HT1080 (cell line): ENCODE results near the gene MMP21.

GRCh38 chr10:124547311-124547650 is 85.7 kb downstream of the LHPP start:
RAMPAGE:
- cytosol, long total RNA = no peak
- long total RNA = no peak
- nucleus, long total RNA = no peak

DNA sequence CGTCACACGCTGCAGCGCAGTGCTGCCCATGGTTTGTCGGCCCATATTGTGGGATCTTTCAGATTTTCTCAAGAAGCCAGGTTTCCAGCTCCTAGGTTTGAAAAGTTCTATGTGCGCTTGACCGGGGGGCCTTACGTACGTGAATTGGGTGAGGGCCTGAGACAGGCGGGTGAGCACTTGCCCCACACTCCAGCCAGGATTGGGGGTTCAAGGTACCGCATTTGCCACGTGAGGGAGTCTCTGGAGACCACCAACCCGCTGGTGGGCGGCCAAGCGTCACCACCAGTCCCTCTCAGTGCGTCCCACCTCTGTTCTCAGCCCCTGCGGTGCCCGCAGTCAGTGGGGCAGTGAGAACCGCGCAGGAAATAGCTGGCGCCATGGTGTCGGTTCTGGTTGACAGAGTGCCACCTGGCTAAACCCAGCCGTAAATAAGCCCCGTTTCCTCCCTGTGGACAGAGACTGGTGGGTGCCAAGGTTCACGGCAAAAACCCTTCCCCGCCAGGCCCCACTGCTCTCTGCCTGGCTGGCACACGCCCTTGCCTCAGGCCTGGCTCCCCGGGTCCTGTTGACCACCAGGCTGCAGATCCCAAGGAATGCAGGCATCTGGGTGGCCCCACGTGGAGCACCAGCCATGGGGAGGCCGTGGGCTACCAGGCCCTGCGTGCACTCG is 139.8 kb downstream of the LHPP start:
RAMPAGE:
- cytosol, long total RNA = no peak
- long total RNA = no peak
- nucleus, long total RNA = no peak

DNA sequence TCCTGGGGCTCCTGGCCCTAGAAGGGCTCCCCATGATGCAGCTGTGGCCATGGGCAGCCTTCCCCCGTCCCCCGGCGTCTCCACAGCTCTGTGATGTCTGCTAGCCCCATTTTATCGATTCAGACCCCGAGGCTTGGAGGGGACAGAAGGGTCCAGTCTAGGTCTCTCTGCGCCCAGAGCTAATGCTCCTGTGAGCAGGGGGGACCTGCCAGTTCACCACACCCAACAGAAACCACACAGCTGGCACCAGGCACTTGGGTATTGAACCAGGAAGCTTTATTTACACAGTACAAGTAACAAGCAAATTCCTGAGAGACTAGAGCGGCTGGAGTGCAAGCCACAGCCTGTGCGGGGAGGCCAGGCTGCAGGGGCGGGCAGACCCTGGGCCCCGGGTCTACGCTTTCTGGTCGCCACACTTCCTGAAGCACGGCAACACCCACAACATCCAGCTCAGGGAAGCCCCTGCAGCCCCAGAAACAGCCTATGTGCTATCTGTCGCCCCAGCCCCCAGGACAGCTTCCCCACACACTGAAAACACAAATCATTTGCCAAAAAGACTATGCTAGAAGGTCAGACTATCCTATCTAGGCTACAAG is 125.0 kb downstream of the FAM53B start:
RAMPAGE:
- cytosol, long total RNA = no peak
- long total RNA = no peak
- nucleus, long total RNA = no peak

DNA sequence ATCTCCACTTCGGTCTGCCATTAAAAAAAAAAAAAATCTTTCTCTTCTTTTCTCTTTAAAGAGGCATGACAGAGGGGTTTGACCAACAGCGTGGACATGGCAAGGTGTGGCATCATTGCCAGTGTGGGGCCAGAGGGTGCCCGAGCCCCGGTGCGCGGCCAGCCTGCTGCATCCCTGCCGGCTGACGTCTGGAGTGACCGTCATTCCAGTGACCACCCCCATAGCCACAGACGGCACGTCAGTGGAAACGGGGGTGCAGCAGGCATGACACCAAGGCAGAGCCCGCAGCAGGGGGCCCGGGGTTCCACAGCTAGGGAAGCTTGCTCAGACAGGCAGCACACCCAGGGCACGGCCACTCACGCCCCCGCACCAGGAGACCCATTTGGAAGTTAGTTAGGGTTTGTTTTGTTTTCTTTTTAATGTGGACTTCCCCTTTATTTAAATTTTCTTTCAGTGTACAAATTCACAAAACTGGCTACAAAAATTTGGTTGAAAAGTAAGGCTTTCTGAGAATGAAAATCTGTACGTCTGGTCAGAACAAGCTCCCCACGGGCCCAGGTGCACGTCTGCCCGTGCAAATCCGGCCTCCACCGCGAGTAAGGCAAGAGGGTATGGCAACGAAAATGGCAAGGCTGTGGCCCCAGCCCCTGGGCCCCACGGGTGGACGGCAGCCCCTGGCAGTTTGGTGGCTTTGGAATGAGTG is 124.4 kb downstream of the FAM53B start:
RAMPAGE:
- cytosol, long total RNA = no peak
- long total RNA = no peak
- nucleus, long total RNA = no peak

DNA sequence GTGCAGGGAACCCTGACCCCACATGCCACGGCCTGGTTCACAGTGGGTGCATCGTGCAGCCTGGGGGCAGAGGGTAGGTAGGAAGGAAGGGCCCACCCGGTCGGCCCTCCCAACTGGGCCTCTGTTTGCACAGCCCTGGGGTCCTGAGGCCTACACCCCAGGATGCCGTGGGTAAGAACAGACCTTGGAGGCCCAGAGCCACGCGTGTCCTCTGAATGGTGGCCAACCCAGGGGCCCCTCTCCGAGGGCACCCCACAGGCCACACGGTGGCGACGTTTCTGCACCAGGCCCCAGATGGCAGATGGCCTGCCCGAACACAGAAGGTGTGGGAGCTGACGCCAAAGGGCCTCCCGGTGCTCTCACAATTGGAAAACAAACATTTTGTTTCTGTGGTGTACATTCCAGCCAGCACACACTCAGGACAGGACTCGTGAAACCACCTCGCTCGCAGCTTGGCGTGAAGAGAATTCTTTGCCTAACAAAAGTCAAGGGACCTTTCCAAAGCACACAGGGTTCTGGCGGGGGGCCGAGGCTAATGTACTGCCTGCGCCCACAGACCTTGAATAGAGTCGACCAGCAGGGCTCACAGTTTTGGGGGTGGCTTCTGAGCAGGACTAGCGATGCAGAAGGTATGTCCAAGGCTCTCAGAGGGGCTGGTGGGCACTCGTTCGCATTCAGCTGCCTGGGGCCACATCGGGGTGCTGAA is 112.1 kb downstream of the FAM53B start:
RAMPAGE:
- cytosol, long total RNA = no peak
- long total RNA = no peak
- nucleus, long total RNA = no peak

RAMPAGE:
- cytosol, long total RNA = no peak
- long total RNA = no peak
- nucleus, long total RNA = no peak
These were observed 47.5 kb downstream of the FAM53B start for GRCh38 chr10:124696672-124697156.

RAMPAGE:
- cytosol, long total RNA = no peak
- long total RNA = no peak
- nucleus, long total RNA = no peak
These were observed 42.9 kb downstream of the FAM53B start for GRCh38 chr10:124701172-124701814.

RAMPAGE:
- cytosol, long total RNA = no peak
- long total RNA = no peak
- nucleus, long total RNA = no peak
These were observed 35.1 kb downstream of the FAM53B start for GRCh38 chr10:124708922-124709565.

GRCh38 chr10:124729185-124729891 is 14.8 kb downstream of the FAM53B start:
RAMPAGE:
- cytosol, long total RNA = no peak
- long total RNA = no peak
- nucleus, long total RNA = no peak

RAMPAGE:
- cytosol, long total RNA = no peak
- long total RNA = no peak
- nucleus, long total RNA = no peak
These were observed 9.4 kb downstream of the FAM53B start for GRCh38 chr10:124734610-124735427.

GRCh38 chr10:124743150-124743808 is 899 bp downstream of the FAM53B start:
RAMPAGE:
- cytosol, long total RNA = no peak
- long total RNA = no peak
- nucleus, long total RNA = no peak

RAMPAGE:
- cytosol, long total RNA = no peak
- long total RNA = no peak
- nucleus, long total RNA = no peak
These were observed 561 bp downstream of the ABRAXAS2 start for GRCh38 chr10:124802007-124802752.

DNA sequence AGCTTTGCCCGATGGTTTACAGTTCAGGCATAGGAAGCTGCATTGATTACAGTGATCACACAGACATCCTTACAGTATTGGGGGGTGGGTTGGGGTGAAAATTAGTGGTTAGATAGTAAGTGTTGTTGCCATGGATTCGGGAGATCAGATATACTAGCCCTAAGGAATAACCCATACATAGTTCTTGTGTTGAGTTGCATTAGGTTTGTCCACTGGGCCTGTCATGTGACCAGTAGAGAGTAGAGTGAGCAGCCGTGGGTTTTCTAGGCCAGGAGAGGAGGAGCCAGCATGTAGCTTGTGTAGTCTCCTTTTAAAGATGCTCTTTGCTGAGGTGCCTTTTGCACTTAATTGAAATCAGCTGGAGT is 36.0 kb downstream of the ZRANB1 start:
RAMPAGE:
- cytosol, long total RNA = no peak
- long total RNA = no peak
- nucleus, long total RNA = no peak

GRCh38 chr10:125024508-125025165 is 3.2 kb downstream of the CTBP2 start:
RAMPAGE:
- cytosol, long total RNA = no peak
- long total RNA = no peak
- nucleus, long total RNA = no peak

RAMPAGE:
- cytosol, long total RNA = no peak
- long total RNA = no peak
- nucleus, long total RNA = no peak
These were observed 27.0 kb upstream of the CTBP2 start for GRCh38 chr10:125054824-125055361.

RAMPAGE:
- cytosol, long total RNA = no peak
- long total RNA = no peak
- nucleus, long total RNA = no peak
These were observed 55.5 kb upstream of the CTBP2 start for GRCh38 chr10:125083124-125084006.

DNA sequence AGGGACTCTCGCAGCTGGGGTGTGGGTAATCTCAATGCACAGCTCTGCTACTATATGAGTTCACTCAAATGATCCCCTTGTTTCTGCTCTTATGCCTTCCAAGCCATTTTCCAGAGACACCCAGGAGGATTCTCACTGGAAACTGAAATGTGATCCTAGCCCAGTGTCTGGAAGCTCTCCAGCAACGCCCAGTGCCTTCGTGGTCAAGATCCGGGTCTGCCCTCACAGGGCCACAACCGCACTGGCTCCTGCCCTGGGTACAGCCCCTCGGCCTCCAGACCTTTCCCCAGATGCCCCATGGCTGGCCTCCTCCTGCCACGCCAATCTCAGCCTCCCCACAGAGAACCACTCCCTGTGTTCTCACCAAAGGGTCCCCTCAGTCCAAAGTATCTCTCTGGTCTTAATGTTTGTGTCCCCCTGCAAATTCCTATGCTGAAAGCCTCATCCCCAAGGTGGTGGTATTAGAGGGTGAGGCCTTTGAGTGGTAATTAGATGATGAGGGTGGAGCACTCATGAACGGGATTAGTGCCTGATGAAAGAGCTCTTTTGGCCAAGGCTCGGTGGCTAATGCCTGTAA is 57.9 kb upstream of the CTBP2 start:
RAMPAGE:
- cytosol, long total RNA = no peak
- long total RNA = no peak
- nucleus, long total RNA = no peak

DNA sequence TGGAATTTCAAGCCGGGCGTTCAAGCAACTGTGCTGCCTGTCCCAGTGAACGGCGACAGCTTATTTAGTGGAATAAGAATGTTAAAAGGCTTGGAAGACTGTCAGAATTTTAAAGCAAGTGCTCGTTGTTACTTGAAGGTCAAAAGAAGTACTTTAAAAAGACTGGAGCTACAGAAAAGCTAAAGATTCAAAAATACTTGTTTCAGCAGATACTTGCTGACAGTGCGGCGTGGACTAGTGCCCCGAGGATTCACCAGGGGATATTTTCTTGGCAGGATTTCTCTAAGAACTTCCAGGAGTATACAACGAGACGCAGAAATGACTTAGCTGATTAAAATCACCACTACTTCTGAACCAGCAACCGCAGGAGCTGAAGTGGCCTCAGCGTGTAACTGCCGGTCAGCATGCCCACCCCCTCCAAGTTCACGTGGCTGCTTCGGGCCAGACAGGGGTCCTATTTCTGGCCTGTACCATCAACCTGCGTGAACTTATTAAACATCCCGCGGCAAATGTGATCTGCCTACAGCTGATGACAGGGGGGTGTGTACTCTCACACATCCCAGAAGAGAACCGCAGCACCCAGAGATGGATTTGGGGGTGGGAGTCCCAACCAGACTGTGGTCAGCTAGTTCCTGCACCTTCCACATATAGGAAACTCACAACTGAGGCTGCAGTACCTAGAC is 86.1 kb upstream of the CTBP2 start:
RAMPAGE:
- cytosol, long total RNA = no peak
- long total RNA = no peak
- nucleus, long total RNA = no peak

RAMPAGE:
- cytosol, long total RNA = no peak
- long total RNA = no peak
- nucleus, long total RNA = no peak
These were observed 130.8 kb upstream of the CTBP2 start for GRCh38 chr10:125158269-125159553.

RAMPAGE:
- cytosol, long total RNA = no peak
- long total RNA = no peak
- nucleus, long total RNA = no peak
These were observed at the start of gene MMP21 for GRCh38 chr10:125775569-125776118. Gene MMP21 (minus strand): TSS chr10:125775821.